Tongue (tissue), 2 donors: ENCODE data around the genes FBXL22 and CSNK1G1.

- RAMPAGE, long total RNA, result no peak
Measured at GRCh38 chr15:63061557-63062094, 19.1 kb downstream of the TPM1 start.

GRCh38 chr15:63105387-63105767 lies 16.3 kb upstream of the LACTB start:
- RAMPAGE, long total RNA, result no peak

- RAMPAGE, long total RNA, result no peak
Measured at GRCh38 chr15:63121940-63122879, 549 bp downstream of the LACTB start.

GRCh38 chr15:63142418-63143123 lies 14.7 kb downstream of the RPS27L start:
- RAMPAGE, long total RNA, result no peak

GRCh38 chr15:63202945-63203302 lies 13.5 kb downstream of the RAB8B start:
- RAMPAGE, long total RNA, result no peak

DNA sequence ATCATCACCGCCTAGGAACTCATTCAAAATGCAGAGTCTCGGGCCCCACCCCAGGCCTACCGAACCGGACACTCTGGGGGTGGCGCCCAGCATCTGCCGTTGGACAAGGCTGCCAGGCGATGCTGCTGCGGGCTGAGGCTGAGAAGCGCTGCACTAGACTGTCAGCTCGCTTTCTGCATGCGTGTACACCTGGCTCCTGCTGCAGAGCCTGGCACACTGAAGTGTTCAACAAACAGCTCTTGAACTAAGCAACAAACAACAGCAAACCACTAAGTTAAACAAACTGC lies 26.3 kb downstream of the CA12 start:
- RAMPAGE, long total RNA, result no peak

GRCh38 chr15:63488669-63489059 lies 15.7 kb upstream of the USP3 start:
- RAMPAGE, long total RNA, result no peak

DNA sequence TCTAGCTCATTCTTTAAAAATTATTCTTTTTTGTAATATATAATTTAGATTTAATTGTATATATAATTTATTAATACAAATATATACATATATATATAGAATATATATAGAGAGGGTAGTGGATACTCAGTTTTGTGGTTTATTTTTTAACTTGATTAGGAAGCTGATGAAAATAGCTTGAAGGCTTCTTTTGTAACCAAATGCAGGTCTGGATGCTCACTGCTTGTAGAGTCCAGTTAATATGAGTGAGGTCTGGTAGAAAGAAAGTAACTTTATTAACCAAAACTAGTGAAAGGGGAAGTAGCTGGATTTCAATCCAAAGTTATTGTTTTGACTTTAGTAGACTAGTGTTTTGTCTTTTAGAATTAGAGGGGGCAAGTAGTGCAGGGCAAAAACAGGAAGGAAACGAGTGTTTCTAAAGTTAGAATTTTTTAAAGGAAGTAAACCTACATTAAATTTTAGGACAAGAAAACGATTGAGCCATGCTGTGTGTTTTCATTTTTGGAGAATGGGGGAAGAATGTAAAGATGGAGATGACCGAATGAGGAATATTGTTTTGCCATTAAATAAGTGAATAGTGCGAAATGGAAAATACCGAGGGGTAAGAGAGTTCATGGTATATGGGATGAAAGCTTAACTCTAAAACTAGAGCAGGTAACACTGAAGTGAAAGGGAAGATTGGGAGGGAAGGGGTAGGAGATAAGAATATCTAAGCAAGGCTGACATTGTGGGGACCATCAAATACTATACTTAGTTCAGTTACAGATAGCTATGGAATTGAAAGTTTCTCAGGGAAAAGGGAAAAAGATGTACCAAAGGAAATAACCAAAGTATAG lies 40.0 kb downstream of the USP3 start:
- RAMPAGE, long total RNA, result no peak

DNA sequence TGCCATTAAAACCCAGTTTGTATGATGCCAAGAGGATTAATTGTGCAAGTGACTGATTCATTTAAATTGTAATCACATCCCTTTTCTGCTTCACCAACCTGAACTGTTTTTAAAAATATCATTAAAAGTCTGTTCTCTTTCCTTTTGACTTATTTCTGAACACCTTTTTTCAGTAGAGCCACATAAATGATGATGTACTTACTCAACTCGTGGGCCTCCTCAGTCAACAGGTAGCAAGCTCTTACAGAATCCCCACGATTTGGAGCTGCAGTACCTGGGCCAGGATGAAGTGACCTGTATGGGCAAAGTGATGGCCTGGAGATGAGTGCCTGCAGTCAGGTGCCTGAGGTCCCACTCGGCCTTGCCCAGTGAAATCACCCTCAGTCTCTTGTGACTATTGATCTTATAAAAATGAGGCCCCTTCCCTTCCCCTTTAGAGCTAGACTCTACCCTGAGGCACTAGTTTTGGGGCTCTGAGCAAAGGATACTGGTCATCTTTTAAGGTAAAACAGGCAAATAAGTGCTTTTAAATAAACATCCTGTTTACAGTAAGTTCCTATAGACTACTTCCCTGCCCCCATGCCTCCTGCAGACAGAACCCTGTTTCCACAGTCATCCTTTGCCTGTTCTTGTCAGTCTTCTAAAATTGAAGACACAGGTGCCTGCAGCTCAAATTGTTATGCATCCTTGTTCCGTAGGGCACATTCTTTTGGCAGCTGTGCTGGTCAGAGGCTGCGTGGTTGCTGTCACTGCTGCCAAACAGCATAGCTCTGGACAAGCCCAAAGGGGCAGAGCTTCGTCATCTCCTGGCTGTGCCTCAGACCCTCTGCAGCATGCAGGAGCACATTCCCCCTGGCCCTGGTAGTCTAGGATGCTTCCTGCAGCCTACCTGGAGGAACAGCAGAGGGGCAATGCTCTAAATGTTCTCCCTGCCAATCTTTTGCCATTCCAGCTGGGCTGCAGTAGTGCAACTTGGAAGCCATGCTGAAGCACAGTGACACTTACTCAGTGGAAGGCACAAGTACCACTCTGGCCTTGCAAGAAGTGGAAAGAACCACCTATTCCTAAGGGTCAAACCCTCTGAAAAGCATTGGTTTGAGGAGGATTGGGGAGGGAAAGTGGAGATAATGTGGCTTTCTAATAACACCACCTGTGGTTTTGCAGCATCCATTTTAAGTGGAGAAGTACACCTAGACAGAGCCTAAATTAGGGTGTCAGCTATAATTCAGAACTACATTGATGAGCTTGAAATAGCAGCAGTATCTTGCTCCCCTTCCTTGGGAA lies 2.3 kb upstream of the FBXL22 start:
- RAMPAGE, long total RNA, result no peak

- RAMPAGE, long total RNA, result no peak
Measured at GRCh38 chr15:63596027-63596424, 1.2 kb upstream of the FBXL22 start.

- RAMPAGE, long total RNA, result no peak
Measured at GRCh38 chr15:63596618-63597801, at the start of gene FBXL22. FBXL22 (plus strand) TSS chr15:63597387.

- RAMPAGE, long total RNA, result no peak
Measured at GRCh38 chr15:63621319-63622385, 24.5 kb downstream of the FBXL22 start.

DNA sequence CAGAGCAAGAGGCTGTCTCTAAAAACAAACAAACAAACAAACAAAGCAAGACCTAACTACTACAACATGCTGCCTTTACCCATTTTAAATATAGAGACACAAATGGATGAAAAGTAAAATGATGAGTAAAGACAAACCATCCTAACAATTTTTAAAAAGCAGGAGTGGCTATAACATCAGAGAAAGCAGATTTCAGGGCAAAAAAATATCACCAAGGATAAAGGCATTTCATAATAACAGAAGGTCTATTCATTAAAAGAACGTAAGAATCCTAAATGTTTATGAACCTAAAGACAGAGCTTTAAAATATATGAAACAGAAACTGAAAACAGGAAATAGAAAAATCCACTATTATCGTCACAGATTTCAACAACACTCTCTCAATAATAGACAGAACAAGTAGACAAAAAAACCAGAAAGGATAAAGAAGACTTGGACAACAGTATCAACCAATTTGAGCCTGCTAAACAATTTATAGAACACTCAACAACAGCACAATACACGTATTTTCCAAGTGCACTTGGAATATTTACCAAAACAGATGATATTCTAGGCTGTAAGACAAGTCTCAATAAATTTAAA lies 71.4 kb downstream of the FBXL22 start:
- RAMPAGE, long total RNA, result no peak

- RAMPAGE, long total RNA, result no peak
Measured at GRCh38 chr15:63905742-63906294, 72.1 kb upstream of the HERC1 start.

DNA sequence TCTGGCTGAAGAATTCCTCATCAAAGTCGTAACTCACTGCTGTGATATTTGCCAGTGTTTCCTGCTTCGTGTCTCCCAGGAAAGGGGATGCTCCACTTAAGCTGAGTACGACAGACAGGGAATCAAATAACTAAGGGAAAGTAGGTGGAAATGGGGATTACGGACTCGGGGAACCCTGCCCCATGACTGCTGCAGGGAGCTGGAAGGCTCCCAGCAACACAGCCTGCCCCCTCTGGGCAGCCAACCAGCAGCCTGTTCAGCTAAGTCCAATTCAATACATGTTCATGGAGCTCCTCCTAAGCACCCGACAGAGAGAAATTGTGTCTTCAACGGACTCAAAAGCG lies 92.2 kb upstream of the HERC1 start:
- RAMPAGE, long total RNA, result no peak

DNA sequence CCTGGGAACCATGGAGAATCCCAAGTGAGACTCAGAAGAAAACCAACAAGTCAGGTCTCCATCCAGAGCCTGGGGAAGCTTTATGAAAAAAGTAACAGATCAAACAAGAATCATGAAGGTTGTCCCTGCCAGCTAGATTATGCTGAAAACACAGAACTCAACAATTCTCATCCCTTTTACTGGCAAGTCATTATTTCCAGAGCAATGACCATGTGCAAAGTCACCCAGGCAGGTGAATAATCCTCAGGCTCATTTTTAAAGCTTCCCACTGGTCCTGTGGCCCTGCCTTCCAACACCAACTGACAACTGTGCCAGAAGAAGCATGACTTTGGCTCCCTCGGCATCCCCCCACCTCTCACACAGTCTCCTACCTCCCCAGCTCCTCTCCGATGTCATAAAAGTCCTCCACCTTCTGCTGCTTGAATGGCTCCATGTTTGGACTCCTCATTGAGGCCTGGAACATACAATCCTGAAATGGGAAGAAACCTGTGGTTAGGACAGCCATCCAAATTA lies 6.4 kb downstream of the DAPK2 start:
- RAMPAGE, long total RNA, result no peak

DNA sequence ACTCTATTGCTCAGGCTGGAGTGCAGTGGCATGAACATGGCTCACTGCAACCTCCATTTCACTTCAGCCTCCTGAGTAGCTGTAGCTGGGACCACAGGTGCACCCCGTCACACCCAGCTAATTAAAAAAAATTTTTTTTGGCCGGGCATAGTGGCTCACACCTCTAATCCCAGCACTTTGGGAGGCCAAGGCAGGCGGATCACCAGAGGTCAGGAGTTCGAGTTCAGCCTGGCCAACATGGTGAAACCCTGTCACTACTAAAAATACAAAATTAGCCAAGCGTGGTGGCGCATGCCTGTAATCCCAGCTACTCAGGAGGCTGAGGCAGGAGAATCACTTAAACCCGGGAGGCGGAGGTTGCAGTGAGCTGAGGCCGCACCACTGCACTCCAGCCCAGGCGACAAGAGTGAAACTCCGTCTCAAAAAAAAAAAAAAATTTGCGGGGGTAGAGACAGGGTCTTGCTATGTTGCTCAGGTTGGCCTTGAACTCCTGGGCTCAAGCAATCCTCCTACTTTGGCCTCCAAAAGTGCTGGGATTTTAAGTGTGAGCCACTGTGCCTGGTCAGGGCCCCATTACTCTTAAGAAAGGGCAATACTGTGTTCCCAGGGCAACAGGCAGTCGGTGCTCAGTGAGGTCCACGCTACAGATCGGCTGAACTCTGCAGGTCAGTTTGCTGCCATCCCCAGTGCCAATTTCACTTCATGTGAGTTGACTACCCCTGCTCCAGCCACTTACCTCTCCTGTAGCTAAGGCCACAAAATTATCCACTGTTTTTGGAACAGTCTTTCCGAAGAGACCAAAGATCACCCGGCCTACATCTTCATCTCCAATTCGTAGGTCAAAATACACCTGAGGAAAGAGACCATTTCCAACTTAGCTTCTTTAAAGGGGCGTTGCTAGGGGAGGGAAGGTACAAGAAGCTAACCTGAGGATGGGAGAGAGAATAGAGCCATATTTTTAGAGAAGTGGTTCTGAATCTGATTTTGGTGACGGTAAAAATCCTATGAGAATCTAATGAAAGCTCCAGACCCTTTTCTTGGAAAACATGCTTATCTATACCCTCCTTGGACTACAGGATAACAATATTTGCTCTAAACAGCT lies 1.2 kb downstream of the PPIB start:
- RAMPAGE, long total RNA, result no peak

DNA sequence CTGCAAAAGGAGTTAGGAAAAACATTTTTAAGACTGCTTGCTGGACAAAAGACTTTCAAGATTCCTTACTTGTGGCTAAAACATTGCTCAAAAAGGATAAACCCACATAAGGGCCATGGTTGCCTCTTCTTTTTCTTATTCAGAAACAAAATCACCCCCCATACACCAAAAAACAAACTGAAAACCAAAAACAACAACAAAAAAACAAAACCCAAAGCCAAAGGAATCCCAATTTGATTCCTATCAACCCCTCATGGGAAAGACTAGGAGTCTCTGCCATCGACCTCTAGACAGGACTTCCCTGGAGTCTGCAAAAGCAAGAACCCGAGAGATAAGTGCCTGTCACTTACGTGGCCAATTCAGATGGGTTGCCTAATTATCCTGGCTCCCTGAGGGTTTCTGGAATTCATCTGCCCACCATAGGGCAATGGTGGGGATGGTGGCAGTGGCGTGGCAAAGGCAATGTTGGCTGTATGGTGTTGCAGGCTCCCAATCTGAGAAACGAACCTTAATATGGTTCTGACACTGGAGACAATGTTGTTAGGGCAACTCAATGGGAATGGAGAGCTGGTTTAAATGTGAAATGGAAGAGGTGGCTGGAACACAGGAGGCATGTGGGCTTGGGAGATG lies 4.4 kb upstream of the PPIB start:
- RAMPAGE, long total RNA, result no peak

- RAMPAGE, long total RNA, result no peak
Measured at GRCh38 chr15:64180381-64180642, 17.5 kb upstream of the PPIB start.

DNA sequence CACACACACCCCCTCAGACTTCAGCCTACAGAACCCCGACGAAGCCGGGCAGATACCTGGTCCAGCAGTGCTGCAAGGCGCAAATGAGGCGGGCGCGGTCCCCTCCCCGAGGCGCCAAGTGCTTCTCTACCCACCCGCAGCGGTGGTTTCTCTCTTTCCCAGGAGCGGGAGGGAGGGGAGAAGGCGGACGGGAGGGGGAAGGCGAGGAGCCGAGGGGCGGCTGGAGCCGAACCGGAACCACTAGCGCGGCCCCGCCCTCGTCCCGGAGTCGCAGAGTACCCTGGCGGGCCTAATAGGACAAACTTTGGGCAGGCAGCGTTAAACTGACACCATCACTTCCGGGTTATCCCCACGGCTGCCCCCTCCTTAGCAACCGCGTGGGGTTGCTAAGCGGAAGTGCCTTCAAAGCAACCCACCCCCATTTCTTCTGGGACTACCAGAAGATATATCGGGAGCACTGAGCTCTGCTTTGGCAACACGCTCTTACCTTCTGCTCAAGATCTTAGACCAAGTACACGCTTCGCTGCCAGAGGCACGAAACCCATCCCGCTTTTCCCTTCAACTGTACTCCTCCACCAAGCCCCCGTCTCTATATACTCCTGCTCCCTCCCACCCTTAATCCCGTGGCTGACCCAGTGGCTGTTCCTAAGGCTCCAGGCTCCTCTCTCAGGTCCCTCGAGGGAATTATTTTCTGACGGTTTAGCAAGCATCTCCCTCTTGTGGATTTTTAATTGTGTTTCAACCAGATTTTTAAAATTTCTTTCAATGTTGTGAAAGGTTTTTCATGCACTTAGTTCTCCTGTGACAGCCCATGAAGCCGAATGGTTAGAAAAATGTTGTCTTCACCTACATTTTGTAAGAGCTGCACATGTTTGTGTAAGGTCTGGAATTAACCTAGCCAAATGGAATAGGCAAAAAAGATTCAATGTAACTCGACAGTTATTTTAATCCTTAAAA lies at the start of gene CSNK1G1:
TSS of gene CSNK1G1 (minus strand) at position 242 of the 957 bp plus-strand sequence.
- RAMPAGE, long total RNA, result no peak